Cytotoxic T cell (primary cell): Measurements from ENCODE around the genes OTOS and ANKMY1.

DNA sequence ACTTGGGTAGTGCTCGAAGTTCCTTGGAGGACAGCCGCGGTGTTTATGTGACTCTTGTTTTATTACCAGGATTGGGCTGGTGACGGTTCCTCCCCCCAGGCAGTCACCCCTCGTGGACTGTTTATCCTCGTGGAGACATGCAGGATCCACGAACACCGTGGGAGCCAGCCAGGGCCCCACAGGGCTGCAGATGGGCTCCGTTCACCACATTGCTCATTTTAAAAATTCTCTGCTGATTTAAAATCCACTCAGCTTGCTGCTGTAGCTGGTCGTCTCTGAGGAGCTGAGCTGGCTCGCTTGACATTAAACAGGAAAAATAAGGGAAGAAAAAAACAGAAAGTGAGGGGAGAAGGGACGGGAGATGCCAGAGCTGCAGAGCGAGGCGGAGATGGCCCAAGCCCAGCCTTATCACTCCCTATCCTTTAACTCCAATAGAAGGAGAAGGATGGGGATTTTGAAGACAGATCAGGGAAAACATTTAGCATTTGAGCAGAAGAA lies 35.3 kb downstream of the TWIST2 start:
- PRO-cap, 2 experiments, result no peak in any of the 2 experiments

GRCh38 chr2:238929616-238930172 lies 81.8 kb downstream of the TWIST2 start:
- PRO-cap, 2 experiments, result no peak in any of the 2 experiments

GRCh38 chr2:239162033-239162684 lies 238.7 kb downstream of the HDAC4 start:
- PRO-cap, 2 experiments, result no peak in any of the 2 experiments

DNA sequence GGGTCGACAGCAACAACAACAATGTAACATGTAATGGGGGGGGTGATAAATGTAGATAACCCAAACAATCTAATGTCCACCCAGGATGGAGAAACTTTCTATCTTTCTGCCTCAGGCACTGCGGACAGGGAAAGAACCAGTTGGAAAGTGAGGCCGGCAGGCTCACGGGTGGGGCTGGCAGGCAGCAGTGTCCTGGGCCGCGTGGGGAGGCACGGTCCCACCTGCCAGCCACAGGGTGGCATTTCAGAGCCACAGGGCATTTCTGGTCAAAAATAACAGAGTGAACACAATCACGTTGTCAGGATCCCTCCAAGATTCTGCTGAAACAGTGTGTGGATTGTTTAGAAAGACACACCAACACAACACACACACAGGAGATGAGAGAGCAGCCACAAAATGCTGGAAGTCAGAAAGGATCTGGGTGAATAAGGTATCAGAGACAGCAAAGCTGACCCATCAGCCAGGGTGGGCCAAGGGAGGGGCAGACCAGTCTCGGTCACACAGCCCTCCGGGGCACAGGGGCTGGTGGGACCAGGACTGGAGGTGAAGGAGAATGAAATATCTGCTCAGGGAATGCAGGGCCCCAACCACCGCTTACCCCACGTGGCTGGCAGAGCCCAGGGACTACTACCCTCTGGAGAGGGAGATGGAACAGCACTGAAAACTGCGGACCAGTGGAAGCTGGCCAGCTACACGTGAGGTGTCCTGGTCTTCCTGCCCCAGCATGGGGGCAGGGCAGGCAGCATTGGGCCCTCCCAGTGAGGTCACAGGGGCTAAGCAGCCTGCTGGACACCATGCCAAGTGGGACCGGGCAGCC lies 174.0 kb downstream of the HDAC4 start:
- PRO-cap, 2 experiments, result no peak in any of the 2 experiments

DNA sequence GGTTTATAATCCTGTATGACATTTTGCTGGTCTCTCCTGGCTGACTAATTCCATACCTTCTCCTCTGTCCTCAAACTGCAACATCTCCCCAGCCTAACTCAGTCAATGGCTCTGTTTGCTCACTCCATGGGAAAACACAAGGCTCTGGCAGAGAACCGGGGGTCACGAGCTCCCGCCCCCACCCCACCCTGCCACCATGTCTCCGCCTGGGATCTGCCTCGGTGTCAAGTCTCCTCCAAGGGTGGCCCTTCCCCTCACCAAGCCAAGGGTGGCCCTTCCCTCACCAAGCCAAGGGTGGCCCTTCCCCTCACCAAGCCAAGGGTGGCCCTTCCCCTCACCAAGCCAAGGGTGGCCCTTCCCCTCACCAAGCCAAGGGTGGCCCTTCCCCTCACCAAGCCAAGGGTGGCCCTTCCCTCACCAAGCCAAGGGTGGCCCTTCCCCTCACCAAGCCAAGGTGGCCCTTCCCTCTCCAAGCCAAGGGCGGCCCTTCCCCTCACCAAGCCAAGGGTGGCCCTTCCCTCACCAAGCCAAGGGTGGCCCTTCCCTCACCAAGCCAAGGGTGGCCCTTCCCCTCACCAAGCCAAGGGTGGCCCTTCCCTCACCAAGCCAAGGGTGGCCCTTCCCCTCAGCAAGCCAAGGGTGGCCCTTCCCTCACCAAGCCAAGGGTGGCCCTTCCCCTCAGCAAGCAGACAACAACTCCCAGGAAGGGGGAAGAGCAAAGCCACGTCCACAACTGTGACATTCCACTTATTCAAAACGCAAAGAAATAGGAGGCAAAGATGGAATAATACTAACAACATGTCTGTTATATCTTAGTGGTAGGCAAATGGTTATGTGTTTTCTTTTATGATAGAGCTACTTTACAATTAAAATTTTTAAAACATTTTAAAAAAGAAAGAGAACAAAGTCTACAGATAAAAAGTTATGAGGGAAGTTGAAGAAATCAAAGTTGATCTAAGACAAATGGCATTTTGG lies 168.2 kb downstream of the HDAC4 start:
- PRO-cap, 2 experiments, result no peak in any of the 2 experiments

- PRO-cap, 2 experiments, result no peak in any of the 2 experiments
These were observed 150.9 kb downstream of the HDAC4 start for GRCh38 chr2:239249786-239250400.

GRCh38 chr2:239266908-239267975 lies 133.6 kb downstream of the HDAC4 start:
- PRO-cap, 2 experiments, result peak in 2 of 2 experiments; most common plus-strand start chr2:239267337 (in 2); most common minus-strand start chr2:239267213 (in 2)

DNA sequence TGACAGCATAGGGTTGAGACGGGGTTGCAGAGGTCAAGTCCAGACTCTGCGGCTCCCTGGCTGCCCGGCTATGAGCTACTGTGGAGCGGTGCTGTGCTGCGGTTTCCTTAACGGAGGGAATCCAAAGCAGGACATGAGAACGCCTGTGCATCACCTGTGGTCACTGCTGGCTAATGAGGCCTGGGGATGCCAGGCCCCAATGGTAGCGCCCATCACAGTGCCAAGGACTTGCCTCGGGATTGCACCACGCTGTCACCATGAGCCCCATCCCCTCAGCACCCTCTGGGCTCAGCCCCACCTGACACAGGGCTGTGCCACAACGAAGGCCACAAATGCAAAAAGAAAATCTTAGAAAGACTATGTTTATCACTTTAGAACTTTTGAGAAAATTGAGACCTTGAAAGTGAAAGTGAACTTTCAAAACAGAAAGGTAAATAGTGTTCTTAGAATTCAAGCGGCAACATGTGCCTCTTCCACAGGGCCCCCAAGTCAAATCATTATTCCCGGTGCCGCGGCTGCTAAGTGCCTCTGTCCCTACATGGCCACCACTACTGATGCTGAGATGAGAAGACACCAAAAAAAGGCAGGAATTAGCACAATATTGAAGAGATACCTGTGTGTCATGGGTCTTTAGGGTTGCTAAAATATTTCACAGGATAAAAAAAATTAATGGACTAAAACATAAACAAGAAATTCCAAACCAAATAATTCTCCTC lies 103.2 kb downstream of the HDAC4 start:
- PRO-cap, 2 experiments, result no peak in any of the 2 experiments

DNA sequence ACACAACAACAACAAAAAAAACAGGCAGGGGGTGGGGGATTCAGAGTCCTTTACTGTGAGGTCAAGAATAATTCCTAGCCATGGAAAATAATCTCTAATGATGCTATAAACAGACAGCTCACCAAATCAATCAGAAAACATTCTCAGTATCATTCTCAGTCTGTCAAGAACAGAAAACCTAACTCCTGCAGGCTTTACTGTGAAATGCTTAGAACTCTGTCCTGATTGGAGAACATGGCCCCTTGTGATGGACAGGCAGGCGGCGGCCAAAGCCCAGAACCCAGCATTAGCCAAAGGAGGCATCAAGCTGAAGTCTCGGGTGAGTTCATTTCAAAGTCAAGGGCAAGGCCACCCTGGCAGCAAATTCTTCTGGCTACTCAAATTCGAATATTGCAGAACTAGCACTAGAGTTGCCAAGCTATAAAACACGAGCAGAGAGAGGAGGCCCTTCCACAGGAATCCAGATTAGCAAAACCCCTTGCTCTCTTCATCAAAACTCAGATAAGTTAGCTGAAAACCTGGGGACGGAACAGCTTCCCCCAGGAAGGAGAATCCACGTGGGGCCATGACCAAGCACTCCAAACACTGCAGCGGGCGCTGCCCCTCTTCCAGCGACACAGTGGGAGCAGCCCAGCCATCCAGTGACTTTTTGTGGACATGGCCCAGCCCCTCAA lies 98.7 kb downstream of the HDAC4 start:
- PRO-cap, 2 experiments, result no peak in any of the 2 experiments

DNA sequence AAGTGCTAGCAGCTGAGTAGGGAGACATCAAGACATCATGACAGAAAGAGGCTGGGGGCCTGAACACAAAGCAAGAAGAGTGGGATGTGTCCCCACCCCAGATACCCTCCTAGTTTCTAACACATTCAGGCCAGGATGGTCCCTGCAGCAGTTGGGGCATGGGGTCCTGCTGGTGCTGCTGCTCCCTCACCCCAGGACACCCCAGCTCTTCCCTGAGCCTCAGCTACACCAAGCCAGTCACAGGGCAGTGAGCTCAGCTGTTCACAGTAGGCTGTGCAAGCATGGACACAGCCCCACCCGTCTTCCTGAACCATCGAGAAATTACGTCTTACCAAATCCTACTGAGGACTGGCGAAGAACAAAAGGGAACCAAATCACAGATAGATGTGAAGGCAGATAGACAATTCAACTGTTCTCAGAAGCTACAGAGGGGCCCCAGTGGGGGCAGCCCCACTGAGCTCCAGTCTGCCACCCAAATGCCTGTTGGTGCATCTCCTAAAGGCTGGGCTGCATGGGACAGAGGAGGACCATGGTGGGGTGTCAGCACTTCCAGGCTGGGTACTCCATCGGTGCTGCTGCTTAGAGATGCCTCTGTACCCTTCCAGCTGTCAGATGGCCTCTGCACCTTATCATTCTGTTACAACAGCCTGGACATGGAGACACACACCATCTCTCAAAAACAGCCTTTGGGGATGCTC lies 60.7 kb downstream of the HDAC4 start:
- PRO-cap, 2 experiments, result no peak in any of the 2 experiments

DNA sequence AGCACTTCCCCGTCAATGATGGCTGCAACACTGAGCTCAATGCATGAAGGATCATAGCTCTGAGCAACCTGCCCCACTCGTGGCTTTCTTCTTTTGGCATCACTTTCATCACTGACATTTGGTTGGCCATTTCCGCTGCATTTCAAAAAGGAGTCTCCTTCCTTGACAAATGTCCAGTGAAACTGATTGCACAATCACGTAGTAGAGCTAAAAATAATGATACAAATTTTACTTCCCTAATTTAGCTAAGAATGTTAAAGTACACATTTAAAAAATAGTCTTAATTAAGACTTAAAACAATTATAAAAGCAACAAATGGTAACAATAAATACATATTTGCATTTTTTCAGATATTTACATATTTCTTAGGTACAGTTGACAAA lies 205.2 kb upstream of the HDAC4 start:
- PRO-cap, 2 experiments, result no peak in any of the 2 experiments

GRCh38 chr2:239756629-239757294 lies 268.4 kb downstream of the NDUFA10 start:
- PRO-cap, 2 experiments, result no peak in any of the 2 experiments

DNA sequence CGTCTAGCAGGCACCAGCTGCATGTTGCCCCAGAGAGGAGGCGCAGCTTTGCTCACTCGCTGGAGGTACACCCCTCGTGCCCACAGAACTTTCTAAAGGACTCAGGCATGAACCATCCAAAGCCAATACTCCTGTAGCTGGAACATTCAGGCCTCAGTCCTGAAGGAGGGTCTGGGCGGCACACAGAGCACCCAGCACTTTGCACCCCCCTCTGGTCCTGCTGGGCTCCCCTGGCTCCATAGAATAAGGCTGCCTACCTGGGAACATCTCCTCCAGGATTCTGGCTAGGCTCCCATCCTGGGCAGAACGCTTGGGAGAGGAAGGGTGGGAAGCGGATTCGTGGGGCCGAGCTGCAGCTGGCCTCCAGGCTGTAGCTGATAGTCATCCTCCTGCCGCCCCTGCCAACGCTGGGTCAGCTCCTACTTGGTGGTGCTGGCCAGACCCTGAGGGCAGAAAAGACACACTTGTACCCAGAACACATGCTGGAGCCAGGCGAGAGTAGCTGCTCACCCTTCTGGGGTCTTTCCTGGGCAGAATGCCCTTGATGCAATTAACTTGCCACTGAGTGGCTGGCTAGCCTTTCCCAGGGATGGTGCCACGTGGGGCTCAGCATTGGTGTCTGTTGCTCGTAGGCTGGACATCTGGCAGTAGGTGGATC lies 113.0 kb downstream of the NDUFA10 start:
- PRO-cap, 2 experiments, result no peak in any of the 2 experiments

DNA sequence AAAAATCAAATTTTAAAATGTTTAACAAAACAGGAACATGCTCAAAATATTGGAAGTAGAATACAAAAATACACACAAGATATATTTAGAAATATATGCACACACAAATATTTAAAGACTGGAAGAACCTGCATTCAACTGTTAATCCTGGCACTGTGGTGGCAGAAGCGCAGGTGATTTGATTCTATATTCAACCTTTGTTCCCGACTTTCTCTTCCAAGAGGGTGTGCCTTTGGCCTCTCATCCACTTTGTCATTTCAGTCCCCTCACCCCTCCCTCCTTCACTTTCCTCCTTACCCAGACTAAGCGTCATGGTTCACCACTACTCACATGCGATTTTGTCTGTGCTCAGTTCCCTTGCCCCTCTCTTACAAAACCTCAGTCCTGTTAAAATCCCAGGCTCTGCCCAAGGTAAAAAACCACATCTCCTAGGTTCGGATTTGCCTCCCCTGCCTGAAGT lies 27.2 kb downstream of the NDUFA10 start:
- PRO-cap, 2 experiments, result no peak in any of the 2 experiments

DNA sequence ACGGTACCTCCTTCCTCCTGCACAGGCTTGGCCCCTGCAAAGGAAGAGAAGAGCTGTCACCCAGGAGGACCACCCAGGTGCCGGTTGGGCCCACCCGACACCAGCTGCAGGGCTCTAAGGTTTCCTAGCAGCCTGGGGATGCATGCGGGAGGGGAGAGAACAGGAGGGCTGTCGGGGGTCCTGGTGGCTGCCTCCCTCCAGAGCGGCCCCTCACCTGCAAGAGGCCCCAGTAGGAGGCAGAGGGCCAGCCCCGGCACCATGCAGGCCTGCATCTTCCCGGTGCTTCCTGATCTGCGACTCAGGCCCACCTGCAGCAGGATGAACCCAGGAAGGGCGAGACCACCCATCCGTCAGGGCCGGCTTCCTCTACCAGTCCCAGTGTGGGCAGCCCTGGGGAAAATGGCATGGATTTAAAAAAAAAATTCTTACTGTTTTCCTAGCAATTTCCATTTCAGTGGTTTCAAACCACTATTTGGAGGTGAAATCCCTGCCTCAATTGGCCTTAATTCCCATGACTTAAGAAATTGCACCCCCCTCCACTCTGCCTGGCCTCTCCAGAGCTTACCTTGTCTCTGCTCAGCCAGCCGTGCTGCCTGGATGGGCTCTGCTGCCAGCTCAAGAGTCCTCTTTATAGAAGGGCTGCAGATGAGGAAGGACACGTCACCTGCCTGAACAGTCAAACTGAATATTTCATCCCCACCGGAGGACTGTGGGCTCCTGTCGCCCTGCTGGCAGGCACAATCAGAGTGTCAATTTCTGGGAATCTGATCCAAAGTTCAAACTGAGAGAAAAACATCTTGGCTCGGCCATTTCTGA lies at the start of gene OTOS:
Gene OTOS (minus strand): TSS at position 604 of the 816 bp plus-strand sequence.
- PRO-cap, 2 experiments, result no peak in any of the 2 experiments

DNA sequence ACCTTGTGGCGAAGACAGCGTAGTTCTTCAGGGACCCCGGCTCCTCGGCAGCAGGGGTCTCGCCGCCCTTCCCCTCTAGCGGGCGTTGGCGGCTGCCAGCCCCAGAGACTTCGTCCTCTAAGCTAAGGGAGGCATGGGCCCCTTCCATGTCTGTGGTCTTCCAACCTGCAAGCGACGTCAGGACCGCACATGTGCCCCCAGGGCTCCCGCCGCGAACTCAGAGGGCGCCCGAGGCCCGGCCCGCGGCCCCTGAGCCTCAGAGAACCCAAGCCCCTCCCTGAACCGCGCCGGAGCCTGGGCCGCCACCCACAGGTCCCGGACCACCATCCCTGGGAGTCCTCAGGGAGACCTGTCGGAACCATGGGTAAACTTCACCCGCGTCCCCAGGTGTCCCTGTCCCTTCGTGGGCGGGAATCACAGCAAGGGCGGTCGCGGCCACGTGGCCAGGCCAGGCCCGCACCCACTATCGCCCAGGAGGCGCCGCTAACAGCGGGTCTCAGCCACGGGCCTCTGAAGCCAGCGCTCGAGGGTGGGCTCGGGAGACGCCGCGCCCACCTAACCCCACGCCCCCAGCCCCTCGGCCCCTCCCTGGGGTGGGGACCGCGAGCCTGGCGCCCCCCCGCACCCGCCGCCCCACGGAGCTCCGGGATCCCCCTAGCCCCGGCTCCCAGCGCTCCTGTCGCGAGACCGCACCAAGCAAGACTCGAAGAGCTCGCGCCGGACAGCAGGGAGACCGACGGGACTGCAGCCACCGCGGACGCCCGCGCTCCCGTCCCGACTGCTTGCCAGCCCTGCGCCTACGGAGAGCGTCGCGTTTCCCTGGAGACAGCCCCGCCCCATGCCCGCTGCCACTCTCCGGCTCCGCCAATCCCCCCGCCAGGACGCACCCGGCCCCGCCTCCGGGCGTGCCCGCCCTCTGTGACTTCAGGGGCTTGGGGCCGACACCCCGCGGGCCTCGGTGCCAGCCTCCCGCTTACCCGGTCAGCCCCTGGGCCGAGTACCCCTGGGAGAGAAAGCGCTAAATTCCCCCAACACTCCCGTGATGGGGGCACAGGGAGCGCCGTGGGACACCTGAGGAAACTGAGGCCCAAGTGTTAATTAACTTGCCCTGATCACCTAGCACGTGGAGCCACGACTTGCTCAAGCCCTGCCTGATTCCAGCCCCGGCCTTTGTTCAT lies at the start of gene ANKMY1:
Gene ANKMY1 (minus strand): TSS at position 801 of the 1,178 bp plus-strand sequence.
- PRO-cap, 2 experiments, result no peak in any of the 2 experiments

DNA sequence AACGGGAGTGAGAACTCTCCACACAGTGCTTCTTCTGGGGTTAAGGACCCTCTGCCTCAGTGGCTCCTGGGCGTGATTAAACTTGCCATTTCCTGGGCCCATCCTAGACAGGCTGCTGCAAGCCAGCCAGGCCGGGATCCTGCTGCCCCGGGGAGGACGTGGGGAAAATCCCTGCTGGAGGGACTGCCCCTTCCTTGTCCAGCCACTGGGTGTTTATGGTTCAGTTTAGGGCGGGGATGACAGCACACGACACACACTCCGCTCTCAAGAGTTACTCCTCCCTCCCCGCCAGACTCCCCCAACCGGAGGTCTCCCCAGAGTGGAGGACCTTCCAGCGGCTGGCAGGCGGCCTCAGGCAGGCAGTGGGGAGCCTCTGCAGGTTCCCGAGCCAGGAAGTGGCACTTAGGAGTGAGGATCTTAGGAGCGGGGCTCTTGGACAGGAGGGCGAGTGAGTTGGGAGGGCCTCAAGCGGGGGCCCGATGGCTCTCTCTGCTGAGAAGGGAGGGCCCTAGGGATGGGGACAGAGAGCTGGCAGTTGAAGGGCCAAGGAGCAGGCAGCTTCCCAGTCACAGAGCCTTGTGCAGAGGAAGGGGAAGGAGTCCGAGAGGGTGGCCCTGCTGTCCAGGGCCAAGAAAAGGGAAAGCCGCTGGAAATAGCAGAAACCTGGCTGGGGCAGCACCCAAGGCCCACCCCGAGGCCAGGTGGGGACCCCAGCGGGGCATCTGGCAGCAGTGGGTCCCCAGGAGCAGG lies 5.7 kb upstream of the GPR35 start:
- PRO-cap, 2 experiments, result no peak in any of the 2 experiments

- PRO-cap, 2 experiments, result no peak in any of the 2 experiments
These were observed 8.1 kb downstream of the GPR35 start for GRCh38 chr2:240633478-240633729.

DNA sequence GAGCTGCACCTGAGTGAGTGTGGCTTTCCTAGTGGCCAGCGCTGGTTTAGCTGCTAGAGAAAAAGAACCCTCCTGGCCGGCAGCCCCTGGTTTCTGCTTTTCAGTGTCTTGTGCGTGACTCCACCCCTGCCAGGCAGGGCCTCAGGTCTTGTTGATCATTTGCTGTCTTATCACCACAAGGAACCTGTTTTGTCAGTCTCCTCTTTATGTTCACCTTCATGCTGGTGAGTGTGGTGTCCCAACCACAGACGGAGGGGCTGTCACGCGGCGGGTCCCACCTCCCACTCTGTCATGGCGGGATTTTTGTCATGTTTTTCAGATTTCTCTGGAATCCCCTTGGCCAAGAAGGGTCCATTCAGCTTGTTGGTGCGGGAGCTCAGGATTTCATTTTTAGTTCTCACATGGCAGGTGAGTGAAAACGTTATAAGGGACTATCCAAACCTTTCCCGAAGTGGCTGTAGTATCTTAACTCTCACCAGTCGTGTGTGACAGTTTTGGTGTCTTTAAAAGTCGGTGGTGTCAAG lies 3.5 kb upstream of the AQP12B start:
- PRO-cap, 2 experiments, result no peak in any of the 2 experiments

DNA sequence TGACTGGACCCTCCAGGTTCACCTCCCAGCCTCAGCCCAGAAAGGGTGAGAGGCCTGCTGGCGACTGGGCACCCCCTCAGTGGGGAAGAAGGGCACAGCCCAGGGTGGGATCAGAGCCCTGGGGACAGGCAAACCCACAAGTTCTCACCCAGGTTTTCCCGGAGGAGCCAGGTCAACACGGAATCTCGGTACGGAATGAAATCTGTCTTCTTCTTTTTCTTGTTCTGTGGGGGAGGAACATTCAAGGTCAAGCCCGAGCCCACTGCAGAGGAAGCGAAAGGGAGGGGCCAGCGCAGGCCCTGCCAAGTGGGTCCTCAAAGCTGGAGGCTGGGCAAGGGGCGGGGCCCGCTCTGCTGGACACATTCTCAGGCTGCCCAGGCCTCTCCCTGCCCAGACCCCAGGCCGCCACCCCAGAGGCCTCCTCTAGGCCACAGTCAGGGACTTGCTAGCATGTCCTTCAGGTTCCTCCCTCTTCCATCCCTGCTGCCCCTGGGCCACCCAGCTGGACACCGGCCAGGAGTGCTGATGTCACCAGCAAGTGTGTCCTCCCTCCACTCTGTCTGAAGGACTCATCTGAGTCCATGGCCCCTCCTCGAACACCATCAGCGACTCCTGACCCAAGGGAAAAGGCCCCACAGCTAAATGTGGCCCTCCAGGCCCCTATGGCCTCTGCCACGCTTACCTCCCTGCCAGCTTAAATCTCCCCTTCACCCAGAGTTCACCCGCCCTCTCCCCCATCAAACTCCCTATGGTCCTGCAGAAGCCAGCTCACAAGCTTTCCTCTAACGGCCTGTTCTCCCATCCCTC lies 44.1 kb downstream of the KIF1A start:
- PRO-cap, 2 experiments, result no peak in any of the 2 experiments